SEM (cell line): ENCODE data around the genes MKNK1 and TAL1.

DNA sequence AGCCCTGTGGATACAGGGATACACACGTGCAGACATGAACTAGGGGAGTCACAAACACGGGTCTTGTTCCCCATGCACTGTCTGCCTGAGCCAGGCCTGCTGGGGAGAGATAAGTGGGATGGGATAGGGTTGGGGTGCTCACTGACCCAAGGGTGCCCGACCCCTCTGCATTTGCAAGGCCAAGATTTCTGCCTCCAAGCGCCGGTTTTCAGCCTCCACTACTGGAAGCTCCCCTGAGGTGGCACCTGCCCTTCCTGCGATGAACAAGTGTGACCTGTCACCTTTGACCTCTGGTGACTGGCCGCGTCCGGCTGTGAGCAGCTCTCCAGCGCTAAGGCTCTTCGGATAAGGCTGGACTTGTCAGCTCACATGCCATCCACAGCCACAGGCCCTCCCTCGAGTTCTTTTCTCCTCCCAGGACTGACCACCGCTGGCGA lies 1.7 kb downstream of the CCDC17 start:
- PRO-cap: no peak

DNA sequence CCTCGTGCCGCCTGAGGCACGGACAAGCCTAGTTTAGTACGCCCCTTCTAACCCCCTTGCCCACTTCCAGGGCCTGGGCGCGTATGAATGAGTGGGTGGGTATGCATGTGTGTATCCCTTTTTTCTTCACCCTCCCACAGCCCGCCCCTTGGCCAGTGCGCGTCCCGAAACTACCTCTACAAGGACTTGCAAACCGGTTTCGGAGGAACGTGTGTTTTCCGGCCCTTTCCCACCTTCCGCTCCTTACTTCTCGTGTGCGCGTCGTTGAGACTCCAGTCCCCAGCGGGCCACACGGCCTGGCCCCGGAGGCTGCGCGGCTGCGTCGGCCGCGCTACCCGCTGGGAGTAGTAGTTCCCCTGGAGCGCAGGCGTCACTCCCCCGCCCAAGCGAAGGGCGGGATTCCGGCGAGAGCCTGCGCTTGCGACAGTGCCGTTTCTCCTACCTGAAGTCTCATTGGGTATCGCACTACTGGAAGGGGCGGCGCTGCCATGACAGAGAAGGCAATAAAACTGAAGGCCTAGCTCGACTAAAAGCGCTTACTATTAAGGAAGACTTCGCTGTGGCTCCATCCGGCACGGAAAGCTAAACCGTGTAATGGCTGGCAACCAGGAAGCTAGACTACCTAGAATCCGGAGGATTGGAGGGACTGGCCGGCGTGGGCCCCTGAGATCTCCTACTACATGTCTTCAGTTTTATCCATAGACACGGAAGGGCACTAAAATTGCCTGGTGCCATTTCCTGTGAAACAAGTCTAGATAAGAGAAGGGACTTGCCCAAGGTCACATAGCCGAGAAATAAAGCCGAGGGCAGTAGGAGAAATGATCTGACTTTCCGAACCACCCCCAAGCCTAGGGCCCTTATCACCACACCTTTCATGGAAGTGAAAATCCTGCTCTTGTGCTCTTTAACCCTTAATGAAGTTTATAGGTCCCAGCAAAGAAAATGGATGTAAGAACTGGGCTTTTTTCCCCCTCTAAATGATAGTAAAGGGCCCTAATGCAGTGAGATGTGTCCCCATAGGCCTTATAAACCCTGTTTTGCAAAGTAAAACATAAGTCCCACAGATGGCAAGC lies 822 bp upstream of the GPBP1L1 start:
- PRO-cap: bidirectional peak, plus-strand start at position 539 of the sequence, minus-strand start at position 256 of the sequence; bidirectional peak, plus-strand start at position 784 of the sequence, minus-strand start at position 712 of the sequence

GRCh38 chr1:45693901-45694893 lies 6.2 kb downstream of the TMEM69 start:
- PRO-cap: no peak

GRCh38 chr1:45922279-45922665 lies 118.9 kb downstream of the MAST2 start:
- PRO-cap: no peak

- PRO-cap: no peak
These were observed 159.4 kb downstream of the PIK3R3 start for GRCh38 chr1:45973034-45973391.

DNA sequence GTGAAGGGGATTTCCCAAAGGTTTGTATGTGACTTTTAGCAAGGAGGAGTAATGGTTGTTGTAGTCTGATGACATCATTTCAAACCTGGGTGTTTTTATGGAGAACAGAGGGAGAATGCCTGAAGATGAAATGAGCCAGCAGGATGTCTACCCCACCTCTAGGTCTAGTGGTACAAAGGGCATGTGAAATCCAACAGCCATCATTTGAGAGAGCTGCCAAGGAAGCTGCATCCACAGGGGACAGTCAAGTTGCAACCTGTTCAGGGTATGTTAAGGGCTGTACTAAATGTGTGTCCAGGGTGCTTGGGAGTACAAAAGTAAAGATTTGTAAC lies 157.5 kb downstream of the PIK3R3 start:
- PRO-cap: no peak

DNA sequence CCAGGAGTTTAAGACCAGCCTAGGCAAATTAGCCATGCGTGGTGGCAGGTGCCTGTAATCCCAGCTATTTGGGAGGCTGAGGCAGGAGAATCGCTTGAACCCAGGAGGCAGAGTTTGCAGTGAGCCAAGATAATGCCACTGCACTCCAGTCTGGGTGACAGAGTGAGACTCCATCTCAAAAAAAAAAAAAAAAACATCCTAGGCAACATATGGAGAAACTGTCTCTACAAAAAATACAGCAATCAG lies 38.8 kb downstream of the PIK3R3 start:
- PRO-cap: no peak

- PRO-cap: bidirectional peak, plus-strand start at chr1:46133232, minus-strand start at chr1:46132600; bidirectional peak, plus-strand start at chr1:46133393, minus-strand start at chr1:46133342
These were observed 517 bp upstream of the PIK3R3 start for GRCh38 chr1:46132750-46133541.

GRCh38 chr1:46285420-46285819 lies 18.0 kb downstream of the LRRC41 start:
- PRO-cap: no peak

DNA sequence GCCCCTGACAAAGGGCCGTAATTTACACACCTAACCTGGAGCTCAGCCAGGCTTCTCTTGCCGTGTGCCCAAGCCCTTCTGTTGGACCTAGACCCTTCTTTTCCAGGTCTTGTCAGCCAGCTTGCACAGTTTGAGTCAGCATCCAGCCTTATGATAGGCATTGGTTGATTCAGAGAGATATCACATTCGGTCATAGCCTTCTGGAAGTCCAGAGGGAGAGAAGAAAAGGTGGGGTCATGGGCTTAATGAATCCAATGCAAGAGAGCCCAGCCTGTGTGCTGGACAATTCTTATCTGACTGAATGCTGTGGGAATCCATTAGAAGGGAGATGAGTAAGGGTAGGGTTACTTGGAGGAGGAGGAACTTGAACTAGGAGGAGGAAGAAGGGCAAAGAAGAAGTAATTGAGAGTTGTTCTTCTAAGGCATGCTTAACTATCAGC lies 8.9 kb downstream of the NSUN4 start:
- PRO-cap: no peak

DNA sequence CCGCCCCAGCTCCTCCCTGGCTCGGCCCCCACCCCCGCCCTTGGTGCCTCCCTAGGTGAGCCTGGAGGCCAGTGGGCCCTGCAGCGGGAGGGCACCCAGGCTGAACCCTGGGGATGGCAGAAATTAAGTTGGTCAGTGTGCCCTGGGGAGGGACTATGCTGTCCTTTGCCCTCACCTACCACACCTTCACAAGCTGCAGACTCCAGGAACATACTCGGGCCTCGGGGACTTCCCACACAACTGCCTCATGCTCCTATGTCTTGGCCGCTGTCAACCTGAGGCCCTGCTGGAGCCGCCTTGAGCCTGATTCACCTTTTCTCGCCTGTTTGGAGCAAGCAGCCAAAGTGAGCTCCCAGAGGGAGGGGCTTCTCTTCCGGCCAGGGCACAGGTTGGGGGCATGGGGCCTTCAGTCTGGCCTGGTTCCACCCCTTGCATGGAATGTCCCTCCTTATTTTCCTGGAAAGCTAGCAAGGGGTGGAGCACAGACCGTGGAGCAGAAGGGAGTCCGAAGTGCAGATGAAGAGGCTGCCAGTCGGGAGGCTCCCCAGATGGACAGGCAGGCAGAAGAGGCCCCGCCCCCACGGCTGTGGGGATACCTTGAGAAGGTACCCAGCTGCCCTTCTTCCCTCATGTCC lies 8.5 kb downstream of the TMEM275 start:
- PRO-cap: no peak

- PRO-cap: bidirectional peak, plus-strand start at chr1:46604452, minus-strand start at chr1:46604249
These were observed at the start of gene MKNK1 for GRCh38 chr1:46603870-46604923. TSS of gene MKNK1 (minus strand) at chr1:46604268.

DNA sequence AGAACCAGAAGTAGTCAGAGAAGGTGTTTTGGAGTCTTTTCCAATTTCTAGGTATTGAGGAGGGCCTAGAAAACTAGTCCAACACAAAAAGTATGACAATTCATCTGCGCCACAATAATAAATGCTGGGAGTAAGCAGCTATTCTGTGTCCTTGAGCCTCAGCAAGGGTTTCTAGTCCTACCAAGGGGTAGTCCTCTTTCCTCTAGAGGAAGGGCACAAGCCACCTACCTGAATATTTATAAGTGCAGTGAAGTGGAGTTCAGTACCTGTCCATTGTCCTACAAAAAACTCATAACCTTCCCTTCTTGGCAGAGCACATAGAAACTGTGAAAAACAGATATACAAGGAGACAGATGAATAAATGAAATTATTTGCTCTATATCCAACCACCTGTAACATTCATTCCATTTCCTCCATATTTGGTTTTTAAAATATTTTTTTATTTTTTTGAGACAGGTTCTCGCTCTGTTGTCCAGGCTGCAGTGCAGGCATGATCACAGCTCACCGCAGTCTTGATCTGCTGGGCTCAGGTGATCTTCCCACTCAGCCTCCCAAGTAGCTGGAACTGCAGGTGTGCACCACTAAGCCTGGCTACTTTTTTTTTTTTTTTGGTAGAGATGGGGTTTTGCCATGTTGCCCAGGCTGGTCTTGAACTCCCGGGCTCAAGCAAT lies 23.1 kb downstream of the ATPAF1 start:
- PRO-cap: no peak

DNA sequence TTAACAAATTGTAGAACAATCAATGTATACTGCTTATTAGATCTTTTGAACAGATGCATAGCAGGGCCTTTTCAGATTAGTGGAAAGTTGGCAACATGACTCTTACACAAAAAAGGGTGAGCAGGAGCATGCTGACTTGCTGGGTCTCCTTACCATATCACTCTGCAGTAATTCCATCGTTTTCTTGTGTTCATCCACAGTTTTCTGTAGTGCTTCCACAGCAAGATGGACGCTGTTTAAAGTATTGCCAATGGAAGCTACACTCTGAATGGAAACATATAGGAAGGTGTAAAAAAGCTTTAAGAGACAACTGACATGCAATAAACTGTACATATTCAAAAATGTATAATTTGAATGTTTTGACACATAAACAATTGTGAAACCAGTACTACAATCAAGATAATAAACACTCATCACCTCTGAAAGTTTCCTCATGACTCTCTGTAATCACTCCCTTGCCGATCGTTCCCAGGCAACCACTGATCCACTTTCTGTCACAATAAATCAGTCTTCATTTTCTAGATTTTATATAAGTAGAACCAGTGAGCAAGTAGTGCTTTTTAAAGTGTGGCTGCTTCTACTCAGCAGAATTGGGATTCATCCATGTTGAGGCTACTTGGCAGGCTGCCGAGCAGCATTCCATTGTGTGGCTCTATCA lies 20.1 kb downstream of the TEX38 start:
- PRO-cap: no peak

DNA sequence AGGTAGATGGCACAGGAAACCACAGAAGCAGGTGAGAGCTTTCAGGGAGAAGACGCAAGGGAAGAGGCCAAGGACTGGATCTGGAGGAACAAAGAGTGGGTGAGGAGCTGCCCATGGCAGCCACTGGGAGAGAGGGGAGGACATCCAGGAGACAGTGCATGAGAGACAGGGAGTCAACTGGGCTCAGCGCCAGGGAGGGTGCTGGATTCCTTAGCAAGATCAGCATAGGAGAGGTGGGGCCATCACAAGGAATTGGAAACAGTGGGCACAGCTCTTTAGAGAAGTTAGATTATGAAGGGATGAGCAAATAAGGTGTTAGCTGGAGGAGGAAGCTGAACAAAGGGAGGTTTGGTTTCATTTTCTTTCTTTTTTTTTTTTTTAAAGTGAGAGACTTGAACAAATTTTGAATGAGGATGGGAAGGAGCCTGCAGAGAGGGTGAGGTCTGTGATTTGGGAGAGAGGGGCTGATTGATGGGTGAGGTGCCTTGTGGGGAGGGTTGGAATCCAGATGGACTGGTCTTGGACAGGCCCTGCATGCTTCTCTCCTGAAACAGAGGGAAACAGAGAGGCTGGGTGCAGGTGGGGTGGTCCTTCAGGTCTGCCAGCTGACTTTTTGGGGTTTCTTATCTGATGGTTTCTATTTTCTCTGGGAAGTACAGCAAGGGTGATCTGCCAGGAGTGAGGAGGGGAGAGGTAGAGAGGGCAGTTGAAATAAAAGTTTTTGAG lies 5.4 kb downstream of the CYP4B1 start:
- PRO-cap: no peak

DNA sequence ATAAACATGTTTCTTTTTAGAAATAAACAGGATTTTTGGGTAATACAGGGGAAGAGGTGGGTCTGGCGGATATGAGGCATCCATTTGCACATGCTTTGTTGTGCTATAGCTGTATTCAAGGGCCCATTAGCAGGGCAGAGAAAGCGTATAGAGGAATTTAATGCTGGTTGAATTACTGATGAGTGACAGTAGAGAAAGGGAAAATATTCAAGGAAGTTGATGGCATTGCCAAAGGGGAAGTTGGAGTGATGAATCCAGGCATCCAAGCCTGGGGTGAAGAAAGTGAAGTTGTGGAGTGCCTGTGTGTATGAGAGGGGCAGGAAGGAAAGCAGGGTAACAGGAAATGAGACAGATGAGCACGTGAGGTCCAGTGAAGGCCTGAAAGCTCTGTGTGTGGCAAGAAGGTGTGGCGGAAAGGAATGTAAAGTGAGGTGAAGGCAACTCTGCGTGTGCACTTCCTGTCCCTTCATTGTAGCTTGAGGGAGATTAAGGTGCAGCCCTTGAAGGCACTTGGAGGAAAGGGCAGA lies 58.6 kb downstream of the CYP4B1 start:
- PRO-cap: no peak

- PRO-cap: no peak
These were observed 9.8 kb downstream of the PDZK1IP1 start for GRCh38 chr1:47179906-47180514.

GRCh38 chr1:47192124-47192717 lies 2.4 kb upstream of the PDZK1IP1 start:
- PRO-cap: no peak

- PRO-cap: no peak
These were observed 18.9 kb downstream of the TAL1 start for GRCh38 chr1:47212772-47213873.

DNA sequence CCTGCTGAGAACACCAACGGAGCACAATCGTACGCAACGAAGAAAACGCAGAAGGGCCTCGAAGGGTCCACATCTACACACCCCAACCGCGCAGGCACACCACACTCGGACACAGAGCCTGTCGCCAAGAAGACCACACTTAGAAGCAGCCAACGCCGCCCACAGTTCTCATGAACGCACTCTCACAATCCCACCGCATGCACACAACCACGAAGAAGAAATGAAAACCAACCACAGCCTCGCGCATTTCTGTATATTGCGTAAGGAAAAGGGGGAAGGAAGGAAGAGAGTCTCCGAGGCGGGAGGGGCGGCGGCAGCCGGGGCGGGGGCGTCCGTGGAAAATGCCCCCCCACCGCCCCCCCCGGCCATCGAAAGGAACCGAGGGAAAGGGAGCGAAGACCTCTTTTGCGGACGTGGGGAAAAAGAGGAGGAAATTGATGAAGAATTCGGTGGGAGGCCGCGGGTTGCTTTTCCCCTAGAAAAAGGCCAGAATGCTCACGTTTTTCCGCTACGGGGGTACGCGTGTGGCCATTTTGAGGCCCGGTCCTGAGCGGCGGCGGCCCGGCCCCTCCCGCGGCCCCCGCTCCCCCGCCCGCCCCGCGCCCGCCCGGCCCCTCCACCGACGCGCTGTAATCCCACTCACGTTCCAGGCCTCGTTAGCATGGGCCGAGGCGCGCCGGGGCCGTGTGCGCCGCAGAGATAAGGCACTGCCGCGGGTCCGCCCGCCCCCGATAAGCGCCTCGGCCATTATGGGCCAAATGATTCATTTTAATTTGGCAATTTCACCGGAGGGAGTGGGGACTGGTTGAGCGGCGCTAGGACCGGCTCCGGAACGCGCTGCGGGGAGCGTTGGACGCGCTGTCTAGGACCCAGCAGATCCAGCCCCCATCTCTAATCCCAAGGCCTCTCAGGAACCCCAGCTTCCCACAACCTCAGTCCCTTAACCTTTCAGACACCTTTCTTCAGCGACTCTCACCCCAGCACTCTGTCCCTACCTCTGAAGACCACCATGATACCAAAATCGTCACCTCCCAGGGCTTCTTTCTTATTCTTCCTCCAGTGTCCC lies at the start of gene TAL1:
Gene TAL1 (minus strand): TSS at position 558 of the 1,066 bp plus-strand sequence.
- PRO-cap: no peak